Cardiac muscle cell (in vitro differentiated cells and primary cell): ENCODE measurements around the gene MMRN2.

DNA sequence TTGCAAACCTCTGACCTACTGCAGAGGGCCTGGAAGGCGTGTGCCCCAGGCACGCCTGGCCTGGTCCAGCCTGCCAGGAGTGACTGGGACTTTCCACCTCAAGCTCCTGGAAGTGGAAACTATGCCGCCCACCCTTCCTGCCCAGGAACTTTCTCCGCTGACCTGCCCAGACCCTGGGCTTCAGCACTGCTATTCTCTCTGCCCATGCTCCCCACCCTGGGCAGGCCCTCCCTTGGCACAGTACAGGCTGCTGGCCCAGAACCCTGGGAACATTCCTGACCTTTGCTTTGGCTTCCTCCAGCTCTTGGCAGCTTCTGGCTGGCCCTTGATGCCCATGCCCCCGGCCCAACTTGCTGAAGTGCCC lies 3.7 kb downstream of the MMRN2 start:
- RAMPAGE, long total RNA, result no peak
- RRBS, result no CpG with 5 or more reads among the region's 5 CpGs

DNA sequence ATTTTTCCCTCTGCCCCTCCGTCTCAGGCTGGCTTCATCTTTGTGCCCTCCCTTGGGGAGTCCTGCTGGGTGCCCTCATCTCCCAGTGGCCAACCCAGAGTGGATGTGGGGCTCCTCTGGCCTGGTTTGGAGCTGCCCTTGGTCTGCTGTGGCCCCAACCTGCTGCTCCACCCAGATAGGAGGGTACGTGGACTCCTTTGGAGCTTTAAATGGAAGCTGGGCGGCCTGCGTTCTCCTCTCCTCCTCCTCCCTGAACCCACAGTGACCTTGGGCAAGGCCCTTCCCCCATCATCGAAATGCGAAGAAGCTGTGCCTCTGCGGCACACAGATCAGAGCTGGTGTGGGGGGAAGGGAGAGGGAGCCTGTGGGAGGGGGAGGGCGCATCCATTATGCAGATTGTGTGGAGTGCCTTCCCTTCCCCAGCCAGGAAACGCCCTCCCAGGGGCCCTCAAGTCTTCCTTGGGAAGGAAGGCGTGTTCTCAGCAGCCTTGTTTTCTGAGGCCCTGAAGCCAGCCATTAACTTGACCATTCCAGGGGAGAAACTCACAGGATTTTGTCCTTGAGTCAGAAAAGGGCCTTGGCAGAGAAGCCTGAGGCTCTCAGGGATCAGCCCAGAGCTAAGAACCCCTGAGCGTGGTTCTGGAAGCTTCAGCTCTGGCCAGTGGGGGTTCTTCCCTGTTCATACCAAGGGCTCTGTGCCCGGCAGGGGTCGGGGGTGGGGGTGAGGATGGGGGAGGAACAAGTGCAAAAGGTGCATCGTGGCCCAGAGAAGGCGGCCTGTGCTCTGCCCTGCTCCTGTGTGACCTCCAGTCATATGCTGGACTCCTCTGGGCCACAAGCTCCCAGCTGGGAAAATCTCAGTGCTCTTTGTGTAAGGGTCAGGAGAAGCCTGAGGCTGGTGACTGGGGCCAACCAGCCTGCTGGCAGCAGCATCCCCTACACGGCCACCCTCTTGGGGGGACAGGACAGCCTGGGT lies 3.0 kb downstream of the MMRN2 start:
- RAMPAGE, long total RNA, result no peak
- RRBS, result no CpG with 5 or more reads among the region's 16 CpGs

DNA sequence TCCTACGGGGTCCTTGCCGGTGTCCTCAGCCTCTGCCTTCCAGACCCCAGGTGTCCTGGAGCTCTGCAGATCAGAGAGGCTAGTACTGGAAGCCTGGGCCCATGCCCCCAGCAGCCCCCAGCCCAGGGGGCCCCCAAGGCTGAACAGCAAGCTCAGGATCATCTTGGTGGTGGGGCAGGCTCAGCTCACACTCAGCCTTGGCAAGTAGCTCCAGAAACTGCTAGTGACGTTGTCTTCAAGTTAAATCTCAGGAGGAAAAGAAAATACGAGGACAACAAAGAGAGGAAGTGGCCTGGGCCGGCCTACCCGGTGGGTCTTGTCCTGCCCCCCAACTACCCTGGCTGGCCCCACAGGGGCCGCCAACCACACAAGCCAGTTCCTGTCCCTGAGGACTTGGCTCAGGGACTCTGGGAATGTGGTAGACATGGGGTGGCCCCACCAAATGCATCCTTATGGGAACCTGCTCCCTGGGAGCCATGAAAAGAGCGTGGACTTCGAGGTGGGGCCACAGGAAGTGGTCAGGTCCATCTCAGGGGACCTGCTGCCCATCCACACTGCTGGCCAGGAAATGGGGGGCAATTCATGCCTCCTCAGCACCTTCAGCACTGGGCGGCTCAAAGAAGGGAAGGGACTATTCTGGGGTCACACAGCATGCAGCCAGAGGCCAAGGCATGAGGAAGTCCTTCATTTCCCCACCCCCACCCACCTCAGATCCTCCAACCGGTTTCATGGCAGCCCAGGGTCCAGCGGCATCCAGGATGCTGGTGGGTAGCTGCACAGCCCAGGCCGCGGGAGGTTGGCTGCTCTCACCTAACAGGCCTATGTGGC lies at the start of gene MMRN2:
MMRN2 (minus strand) TSS at position 236 of the 828 bp plus-strand sequence.
- RAMPAGE, long total RNA, result no peak
- RRBS, result no CpG with 5 or more reads among the region's 14 CpGs

GRCh38 chr10:87059097-87059485 lies 35.6 kb downstream of the GLUD1 start:
- RAMPAGE, long total RNA, result no peak
- RRBS, result no CpG with 5 or more reads among the region's 5 CpGs

DNA sequence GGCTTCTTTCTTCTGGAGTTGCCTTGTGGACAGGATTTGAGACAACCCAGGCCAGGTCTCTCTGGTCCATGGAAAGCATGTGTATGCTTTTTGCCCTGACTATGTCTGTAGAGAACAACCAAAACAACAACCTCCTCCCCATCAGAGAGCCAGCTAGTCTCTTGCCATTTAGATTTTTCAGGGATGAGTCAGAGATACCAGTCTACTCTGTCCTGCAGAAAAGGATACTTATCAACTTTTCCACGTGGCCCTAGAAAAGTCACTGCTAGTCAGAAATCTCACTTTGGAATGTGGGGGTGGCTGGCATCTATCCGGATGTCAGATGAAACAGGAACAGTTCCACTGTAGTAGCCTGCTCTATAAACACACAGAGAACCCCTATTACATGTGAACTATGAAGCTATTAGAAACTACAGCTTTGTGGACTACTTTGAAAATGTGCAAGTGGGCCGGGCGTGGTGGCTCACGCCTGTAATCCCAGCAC lies 13.4 kb upstream of the NUTM2A start:
- RAMPAGE, long total RNA, result no peak
- RRBS, result no CpG with 5 or more reads among the region's 5 CpGs

- RAMPAGE, long total RNA, result no peak
- RRBS, result 3% methylated on average over 5 of the region's 37 CpGs
These were observed 269 bp downstream of the PTEN start for GRCh38 chr10:87863750-87864038.

GRCh38 chr10:87951903-87952793 lies 88.7 kb downstream of the PTEN start:
- RAMPAGE, long total RNA, result no peak
- RRBS, result no CpG with 5 or more reads among the region's 5 CpGs

DNA sequence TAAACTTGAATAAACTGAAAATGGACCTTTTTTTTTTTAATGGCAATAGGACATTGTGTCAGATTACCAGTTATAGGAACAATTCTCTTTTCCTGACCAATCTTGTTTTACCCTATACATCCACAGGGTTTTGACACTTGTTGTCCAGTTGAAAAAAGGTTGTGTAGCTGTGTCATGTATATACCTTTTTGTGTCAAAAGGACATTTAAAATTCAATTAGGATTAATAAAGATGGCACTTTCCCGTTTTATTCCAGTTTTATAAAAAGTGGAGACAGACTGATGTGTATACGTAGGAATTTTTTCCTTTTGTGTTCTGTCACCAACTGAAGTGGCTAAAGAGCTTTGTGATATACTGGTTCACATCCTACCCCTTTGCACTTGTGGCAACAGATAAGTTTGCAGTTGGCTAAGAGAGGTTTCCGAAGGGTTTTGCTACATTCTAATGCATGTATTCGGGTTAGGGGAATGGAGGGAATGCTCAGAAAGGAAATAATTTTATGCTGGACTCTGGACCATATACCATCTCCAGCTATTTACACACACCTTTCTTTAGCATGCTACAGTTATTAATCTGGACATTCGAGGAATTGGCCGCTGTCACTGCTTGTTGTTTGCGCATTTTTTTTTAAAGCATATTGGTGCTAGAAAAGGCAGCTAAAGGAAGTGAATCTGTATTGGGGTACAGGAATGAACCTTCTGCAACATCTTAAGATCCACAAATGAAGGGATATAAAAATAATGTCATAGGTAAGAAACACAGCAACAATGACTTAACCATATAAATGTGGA lies 102.3 kb downstream of the PTEN start:
- RAMPAGE, long total RNA, result no peak
- RRBS, result no CpG with 5 or more reads among the region's 7 CpGs

- RAMPAGE, long total RNA, result no peak
- RRBS, result no CpG with 5 or more reads among the region's 3 CpGs
These were observed 201.7 kb downstream of the PTEN start for GRCh38 chr10:88065025-88065630.

DNA sequence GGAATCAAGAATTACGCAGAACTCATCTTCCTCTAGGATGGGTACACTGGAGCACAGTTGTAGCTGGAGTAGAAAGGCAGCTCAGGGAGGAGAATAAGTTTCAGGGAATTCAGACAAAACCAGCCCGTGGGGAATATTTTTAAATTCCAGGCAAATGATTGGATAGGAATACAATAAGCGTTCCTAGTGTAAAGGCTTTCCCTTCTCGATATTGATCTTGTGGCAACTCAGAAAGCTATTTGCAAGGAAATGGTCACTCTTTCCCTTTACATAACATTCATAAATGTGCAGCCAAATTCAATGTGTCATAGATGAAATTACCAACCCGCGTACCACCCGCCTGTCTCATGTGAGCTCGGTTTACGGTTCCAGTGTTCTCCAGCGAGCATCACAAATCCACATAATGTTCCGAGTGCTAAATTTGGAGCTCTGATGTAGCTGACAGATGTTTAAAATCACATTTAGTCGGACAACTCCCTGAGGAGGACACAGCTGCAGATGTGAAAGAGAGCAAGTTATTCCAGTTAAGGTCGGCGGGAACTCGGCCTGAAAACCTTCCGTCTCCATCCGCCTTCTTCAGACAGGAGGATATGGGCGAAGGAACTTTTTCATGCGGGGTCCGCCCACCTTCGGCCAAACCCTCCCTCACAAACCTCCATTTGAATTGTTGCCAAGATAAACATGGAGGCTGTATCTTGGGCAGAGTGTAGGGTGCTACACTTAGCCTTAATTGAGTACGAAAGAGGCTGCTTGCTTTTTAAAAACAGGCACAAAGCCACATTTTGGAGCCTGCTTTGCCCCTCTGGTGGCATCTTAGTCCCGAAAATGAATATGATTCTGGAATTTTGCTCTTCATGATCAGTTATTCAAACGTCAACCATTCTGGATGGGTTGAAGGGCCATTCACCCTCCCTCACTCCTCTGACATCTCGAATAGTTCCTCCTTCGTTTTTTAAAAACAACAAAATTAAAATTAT lies 326.9 kb downstream of the RNLS start:
- RAMPAGE, long total RNA, result no peak
- RRBS, result no CpG with 5 or more reads among the region's 26 CpGs

DNA sequence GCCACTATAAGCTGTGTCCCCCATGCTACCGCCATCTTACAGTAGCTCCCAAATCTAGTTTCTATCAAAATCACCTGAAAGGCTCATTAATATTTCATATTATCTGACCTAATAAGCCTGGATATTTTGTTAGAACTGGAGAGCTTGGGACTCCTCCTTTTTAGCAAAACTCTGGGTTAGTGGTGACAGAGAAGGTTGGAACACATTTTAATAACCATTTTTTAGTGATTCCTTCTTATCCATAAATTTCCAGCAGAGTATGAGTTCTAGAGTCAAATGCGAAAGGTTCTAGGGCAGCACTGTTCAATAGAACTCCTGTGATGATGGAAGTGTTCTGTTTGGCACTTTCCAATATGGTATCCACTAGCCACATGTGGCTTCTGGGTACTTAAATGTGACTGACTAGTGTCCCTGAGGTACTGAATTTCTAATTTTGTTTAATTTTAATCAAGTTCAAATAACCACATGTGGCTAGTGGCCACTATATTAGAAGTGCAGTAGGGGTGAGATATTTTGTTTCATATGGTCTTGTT lies 32.3 kb downstream of the STAMBPL1 start:
- RAMPAGE, long total RNA, result no peak
- RRBS, result no CpG with 5 or more reads among the region's 2 CpGs

DNA sequence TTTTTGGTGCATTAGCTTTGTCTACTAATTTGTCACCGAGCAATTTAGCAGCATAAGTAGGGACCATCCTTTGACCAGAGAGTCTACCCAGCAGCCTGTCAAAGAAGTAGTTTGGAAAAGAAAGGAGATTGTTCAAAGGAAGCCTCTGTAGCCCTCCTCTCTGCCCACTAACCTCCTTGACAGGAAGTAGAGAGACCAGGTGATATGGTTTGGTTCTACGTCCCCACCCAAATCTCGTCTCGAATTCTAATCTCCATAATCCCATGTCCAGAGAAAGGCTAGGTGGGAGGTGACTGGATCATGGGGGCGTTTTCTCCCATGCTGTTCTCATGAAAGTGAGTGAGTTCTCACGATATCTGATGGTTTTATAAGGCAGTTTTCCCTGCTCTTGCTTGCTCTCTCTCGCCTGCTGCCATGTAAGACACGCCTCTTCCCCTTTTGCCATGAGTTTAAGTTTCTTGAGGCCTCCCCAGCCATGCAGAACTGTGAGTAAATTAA lies 898 bp upstream of the ACTA2 start:
- RAMPAGE, long total RNA, result no peak
- RRBS, result no CpG with 5 or more reads among the region's 8 CpGs

DNA sequence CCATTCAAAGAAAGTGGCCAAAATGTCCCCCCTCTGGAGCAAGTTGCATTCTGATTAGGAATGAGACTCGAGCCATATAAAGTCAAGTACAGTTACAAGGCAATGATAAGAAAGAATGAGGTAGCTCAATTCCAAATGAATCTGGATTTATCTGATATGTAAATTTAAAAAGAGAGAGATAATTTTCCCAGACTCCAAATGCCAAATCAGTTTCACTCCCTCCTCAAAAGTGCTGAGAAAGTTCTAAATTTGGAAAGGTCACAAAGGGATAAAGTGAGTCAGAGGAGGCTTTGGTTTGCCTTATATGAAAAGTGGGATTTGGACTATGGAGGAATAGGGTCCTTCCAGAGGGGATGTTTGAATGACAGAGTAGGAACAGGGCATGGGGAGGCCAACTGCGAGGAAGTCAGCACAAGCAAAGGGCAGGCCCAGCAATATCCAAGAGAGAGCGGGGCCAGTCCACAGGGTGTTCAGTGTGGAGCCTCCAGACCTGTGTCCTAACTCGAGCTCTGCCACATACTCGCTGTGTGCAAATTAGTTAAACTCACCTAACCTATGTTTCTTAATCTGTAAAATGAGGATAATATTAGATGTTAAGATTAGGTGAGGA lies 9.8 kb upstream of the FAS start:
- RAMPAGE, long total RNA, result no peak
- RRBS, result no CpG with 5 or more reads among the region's 5 CpGs

- RAMPAGE, long total RNA, result no peak
- RRBS, result 9% methylated on average over 1 of the region's 2 CpGs
These were observed 7.4 kb upstream of the FAS start for GRCh38 chr10:88983126-88983603.

DNA sequence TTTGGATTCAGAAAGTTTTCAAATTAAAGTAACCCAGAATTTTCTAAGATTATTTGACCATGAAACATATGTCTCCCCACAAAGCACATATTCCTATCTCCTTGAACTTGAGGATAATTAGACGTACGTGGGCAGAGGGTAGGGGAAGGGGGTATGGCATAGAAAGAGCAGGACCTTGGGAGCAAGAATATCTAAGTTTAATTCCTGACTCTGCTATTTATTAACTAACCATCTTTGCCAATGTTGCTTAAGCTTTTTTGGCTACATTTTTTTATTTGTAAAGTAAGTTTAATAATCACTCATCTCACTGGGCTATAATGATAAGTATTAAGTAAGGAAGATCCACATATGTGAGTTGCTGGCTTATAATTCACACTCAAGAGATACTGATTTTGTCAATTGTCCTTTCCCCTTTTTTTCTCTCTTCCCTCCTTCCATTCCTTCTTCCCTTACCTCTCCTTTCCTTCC lies 1.7 kb upstream of the FAS start:
- RAMPAGE, long total RNA, result no peak
- RRBS, result no CpG with 5 or more reads among the region's 2 CpGs

DNA sequence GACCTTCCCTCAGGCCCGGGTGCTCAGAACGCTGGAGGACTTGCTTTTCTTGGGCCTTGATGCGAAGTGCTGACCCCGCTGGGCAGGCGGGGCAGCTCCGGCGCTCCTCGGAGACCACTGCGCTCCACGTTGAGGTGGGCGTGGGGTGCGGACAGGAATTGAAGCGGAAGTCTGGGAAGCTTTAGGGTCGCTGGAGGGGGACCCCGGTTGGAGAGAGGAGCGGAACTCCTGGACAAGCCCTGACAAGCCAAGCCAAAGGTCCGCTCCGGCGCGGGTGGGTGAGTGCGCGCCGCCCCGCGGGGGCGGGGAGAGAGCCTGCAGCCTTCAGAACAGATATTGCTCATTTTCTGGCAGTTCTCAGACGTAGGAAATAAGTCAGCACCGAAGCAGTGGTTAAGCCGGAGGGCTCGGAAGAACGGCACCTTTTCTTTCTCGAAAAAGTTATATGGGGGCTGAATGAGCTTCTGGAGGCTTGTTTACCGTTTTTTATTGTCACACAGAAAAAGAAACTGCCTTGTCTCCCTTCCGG lies 545 bp downstream of the FAS start:
- RAMPAGE, long total RNA, result no peak
- RRBS, result 1% methylated on average over 14 of the region's 34 CpGs

DNA sequence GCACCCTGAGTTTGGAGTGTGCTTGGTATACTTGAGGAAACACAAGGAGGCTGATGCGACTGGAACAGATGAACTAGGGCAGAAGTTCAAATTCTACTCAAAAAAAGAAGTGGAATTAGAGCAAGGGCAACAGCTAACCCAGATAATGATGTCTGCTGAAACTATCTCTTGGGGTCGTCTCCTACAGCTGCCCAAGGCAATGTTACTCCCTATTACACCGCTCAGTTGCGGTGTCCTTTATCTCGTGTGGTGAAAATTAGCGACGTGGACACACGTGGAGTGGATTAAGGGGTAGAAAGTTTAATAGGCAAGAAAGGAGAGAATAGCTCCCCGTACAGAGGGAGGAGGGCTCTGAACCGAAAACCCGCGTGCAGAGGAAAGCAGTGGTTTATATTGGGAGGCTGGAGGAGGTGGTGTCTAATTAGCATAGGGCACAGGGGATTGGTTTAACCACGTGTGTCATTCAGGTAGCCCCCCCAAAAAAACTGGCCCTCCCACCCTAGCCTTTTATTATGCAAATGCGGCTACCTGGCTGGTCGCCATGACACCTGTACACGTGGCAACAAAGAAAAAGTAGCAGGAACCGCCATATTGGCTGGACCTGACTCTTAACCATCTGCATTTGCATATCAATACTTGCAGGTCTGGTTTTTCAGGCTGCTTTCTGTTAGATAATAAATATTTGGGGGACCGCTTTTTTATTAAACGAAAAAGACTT lies 23.3 kb upstream of the SLC16A12 start:
- RAMPAGE, long total RNA, result no peak
- RRBS, result no CpG with 5 or more reads among the region's 19 CpGs

DNA sequence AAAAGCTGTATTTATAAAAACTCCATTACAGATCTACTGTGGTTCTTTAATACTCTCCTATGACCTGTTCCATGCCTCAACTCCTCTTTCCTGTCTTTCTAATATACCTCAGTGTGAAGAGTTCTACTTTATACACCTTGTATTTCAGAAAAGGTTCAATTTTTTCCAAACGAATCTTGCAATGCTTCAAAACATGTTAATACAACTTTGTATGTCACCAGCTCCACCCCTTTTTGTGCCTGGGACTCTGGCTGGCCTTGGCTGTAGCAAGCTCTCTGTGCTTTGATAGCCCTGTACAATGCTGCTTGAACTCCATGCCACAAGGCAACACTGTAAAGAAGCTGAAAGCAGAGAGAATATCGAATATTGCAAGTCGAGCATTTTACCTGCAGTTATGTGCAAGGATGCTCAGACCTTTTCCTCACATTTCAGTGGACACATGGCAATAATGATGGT lies 52.5 kb downstream of the PANK1 start:
- RAMPAGE, long total RNA, result no peak
- RRBS, result no CpG with 5 or more reads among the region's 3 CpGs

- RAMPAGE, long total RNA, result no peak
These were observed 11.6 kb downstream of the PANK1 start for GRCh38 chr10:89633332-89633910.

DNA sequence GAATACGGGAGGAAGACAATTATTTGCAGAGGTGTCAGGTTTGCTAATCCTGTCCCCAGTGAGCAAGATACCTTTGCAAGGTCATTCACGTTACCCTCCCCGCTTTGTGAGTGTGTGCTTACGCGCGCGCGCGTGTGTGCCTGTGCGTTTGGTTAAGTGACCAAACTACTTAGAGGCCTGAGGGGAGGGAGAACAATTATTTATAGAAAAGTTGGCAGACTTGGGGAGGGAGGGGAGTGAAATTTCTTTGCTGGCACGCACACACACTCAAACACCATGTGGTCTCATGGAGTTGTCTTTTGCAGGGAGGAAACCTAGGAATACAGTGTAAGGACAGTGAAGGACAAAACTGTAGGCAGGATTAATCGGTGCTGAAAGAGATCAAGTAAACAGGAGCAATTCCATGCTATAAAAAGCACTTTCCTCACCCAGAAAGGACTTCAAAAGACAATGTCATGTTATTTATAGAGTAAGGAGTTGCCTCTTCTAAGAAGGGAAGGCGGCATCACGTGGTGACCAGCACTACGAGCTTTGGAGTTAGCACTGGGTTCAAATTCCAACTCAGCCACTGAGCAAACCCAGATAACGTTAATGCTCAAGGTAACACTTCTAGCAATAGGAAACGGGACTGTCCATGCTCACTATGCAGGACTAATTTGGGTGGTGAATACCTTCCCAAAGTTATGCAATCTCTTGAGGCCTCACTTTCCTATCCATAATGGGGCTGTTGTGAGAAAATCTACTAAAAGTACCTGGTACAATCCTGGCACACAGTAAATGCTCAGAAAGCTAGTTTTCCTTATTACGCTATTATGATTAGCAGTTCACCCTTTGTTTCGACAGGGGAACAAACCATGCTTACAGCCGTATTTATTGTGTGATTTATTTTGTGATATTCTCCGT lies 629 bp upstream of the PANK1 start:
- RAMPAGE, long total RNA, result no peak
- RRBS, result no CpG with 5 or more reads among the region's 21 CpGs